Airway epithelial cell (primary cell): ENCODE data around the gene PRDM9.

GRCh38 chr5:16474483-16475388 is 9.1 kb upstream of the ZNF622 start:
- RAMPAGE, long total RNA, result no peak

DNA sequence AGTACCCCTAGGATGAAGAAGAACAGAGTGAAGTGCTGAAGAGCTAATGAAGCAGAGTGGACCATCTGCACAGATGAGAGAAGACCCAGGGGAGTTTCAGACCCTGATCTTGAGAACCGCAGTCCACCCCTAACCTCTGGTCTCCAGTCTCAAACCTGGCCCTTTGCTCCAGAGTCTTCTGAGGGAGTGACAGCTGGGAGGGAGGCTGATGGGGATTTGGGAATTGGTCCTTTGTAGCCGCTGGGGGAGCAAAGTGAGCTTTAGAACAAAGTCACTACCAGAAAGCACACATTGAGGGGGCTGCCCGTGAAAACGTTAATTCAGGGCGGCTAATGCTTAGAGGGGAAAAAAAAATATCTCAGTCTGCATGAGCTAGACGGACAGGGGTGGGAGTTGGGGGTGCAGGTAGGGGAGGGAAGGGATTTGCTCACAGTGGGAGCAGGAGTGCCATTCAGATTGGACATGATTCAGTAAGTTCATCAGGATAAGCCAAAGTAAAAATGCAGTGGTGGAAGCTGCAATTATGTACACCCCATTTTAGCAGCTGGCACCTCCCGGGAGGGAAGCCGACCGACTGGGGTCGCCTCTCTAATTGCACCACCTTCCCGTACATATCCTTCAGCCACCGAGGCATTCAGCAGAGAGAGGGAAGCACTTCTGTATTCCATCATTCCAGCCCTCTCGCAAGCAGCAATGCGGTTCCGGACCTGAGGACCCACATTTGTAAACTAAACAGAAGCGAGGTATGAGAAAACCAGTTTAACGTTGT is 123.4 kb upstream of the RETREG1 start:
- RAMPAGE, long total RNA, result no peak

DNA sequence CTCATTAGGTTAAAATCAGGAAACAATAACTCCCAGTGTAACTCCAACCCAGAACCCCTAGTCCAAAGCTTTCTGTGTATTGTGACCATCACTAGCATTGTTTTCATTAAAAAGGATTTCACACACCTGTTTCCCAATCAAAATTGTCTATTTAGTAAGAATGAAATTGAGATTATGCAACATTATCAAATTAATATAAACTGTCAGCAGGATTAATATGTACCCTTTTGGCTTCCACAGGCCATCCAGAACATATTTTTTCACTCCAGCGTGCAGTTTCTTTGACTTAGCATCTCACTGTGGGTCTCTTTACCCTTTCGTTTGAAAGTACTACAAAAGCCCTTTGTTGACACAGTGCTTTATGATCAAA is 55.0 kb downstream of the MYO10 start:
- RAMPAGE, long total RNA, result no peak

GRCh38 chr5:17069826-17070277 is 133.8 kb upstream of the MYO10 start:
- RAMPAGE, long total RNA, result no peak

GRCh38 chr5:17123666-17124000 is 93.8 kb upstream of the BASP1 start:
- RAMPAGE, long total RNA, result no peak

- RAMPAGE, long total RNA, result no peak
These were observed 11.4 kb downstream of the BASP1 start for GRCh38 chr5:17228749-17229238.

DNA sequence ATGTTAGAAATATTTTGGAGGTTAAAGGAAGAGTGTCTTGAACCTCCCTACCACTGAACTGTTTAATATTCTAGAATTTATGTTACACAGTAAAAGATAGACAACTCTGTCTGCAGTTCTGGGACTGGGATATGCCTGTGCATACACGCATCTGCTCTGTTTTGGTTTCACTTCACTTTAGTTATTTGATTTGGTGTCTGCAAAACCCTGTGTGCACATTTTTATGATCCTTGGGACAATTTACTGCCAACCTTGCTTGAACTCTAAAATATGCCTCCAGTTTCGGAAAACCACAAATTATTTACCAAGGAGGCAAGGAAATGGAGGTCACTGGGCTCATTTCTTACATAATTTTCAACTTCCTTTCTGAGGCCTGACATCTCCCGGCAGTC is 55.2 kb downstream of the H3Y2 start:
- RAMPAGE, long total RNA, result no peak

DNA sequence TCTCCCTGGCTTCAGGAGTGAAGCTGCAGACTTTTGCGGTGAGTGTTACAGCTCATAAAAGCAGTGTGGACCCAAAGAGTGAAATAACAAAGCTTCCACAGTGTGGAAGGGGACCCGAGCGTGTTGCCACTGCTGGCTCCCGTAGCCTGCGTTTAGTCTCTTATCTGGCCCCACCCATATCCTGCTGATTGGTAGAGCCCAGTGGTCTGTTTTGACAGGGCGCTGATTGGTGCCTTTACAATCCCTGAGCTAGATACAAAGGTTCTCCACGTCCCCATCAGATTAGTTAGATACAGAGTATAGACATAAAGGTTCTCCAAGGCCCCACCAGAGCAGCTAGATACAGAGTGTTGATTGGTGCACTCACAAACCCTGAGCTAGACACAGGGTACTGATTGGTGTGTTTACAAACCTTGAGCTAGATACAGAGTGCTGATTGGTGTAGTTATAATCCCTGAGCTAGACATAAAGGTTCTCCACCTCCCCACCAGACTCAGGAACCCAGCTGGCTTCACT is 845.7 kb downstream of the CDH18 start:
- RAMPAGE, long total RNA, result no peak

- RAMPAGE, long total RNA, result no peak
These were observed 628.2 kb upstream of the CDH18 start for GRCh38 chr5:20616131-20616676.

GRCh38 chr5:23027275-23027800 is 174.2 kb upstream of the CDH12 start:
- RAMPAGE, long total RNA, result no peak

- RAMPAGE, long total RNA, result no peak
These were observed at the start of gene PRDM9 for GRCh38 chr5:23506866-23507805. Gene PRDM9, plus strand, starts transcription at chr5:23507609.

DNA sequence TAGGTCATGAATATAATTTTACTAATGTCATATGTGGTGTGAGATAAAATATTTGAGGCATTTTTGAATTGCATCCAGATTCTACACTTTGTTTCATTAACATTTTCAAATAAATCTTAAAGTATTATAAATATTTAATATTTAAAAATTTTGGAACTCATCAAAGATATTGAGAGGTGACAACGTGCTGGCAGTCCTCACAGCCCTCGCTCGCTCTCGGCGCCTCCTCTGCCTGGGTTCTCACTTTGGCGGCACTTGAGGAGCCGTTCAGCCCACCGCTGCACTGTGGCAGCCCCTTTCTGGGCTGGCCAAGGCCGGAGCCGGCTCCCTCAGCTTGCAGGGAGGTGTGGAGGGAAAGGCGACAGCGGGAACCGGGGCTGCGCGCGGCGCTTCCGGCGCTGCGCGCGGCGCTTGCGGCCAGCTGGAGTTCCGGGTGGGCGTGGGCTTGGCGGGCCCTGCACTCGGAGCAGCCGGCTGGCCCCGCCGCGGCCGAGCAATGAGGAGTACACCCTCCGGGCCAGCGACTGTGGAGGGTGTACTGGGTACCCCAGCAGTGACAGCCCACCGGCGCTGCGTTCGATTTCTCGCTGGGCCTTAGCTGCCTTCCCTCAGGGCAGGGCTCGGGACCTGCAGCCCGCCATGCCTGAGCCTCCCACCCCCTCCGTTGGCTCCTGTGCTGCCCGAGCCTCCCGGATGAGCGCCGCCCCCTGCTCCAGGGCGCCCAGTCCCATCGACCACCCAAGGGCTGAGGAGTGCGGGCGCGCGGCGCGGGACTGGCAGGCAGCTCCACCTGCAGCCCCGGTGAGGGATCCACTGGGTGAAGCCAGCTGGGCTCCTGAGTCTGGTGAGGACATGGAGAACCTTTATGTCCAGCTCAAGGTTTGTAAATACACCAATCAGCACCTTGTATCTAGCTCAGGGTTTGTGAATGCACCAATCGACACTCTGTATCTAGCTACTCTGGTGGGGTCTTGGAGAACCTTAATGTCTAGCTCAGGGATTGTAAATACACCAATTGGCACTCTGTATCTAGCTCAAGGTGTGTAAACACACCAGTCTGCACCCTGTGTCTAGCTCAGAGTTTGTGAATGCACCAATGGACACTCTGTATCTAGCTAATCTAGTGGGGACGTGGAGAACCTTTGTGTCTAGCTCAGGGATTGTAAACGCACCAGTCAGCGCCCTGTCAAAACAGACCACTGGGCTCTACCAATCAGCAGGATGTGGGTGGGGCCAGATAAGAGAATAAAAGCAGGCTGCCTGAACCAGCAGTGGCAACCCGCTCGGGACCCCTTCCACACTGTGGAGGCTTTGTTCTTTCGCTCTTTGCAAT is 444.0 kb downstream of the PRDM9 start:
- RAMPAGE, long total RNA, result no peak

- RAMPAGE, long total RNA, result no peak
These were observed 134.4 kb downstream of the CDH10 start for GRCh38 chr5:24510376-24510808.

DNA sequence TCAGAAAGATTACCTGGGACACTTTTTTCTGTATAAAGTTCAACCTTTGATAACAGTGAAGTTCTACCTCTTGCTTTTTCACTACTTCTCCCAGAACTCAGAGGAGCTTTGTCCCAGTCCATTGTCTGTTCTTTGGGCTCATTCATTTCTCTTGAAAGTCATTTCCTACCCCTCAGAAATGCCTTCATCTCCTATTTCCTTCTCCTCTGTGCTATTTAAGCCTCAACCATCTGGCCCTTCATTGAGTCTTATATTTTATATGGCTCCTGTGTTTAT is 16.4 kb upstream of the CDH10 start:
- RAMPAGE, long total RNA, result no peak

DNA sequence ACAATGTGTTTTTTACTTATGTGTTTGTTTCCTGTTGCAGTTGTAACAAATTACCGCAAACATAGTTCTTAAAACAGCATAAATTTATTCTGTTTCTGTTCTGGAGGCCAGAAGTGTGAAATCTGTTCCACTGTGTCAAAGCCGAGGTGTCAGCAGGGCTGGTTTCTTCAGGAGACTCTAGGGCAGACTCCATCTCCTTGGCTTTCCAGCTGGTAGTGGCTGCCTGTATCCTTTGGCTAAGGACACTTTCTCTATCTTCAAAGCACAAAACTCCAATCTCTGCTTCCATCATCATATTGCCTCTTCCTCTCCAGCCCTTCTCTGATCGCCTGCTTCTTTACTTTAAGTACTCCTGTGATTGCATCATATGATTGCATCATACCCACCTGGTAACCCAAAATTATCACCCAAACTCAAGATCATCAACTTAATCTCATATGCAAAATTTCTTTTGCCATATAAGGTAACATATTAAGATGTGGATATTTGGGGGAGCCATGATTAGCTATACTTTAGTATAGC is 1092.7 kb upstream of the CDH6 start:
- RAMPAGE, long total RNA, result no peak

DNA sequence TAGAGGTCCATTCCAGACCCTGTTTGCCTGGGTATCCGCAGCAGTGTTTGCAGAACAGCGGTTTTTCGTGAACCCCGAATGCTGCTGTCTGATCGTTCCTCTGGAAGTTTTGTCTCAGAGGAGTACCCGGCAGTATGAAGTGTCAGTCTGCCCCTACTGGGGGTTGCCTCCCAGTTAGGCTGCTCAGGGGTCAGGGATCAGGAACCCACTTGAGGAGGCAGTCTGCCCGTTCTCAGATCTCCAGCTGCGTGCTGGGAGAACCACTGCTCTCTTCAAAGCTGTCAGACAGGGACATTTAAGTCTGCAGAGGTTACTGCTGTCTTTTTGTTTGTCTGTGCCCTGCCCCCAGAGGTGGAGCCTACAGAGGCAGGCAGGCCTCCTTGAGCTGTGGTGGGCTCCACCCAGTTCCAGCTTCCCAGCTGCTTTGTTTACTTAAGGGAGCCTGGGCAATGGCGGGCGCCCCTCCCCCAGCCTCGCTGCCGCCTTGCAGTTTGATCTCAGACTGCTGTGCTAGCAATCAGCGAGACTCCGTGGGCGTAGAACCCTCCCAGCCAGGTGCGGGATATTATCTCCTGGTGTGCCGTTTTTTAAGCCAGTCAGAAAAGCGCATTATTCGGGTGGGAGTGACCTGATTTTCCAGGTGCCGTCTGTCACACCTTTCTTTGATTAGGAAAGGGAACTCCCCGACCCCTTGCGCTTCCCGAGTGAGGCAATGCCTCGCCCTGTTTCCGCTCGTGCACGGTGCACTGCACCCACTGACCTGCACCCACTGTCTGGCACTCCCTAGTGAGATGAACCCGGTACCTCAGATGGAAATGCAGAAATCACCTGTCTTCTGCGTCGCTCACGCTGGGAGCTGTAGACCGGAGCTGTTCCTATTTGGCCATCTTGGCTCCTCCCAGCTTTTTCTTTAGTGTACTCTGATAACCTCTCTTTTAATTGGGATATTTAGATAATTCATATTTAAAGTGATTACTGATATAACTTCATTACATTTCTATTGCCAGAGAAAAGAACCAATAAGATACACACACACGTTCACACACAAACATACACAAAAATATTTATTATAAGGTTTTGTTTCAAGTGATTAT is 764.5 kb upstream of the CDH6 start:
- RAMPAGE, long total RNA, result no peak

DNA sequence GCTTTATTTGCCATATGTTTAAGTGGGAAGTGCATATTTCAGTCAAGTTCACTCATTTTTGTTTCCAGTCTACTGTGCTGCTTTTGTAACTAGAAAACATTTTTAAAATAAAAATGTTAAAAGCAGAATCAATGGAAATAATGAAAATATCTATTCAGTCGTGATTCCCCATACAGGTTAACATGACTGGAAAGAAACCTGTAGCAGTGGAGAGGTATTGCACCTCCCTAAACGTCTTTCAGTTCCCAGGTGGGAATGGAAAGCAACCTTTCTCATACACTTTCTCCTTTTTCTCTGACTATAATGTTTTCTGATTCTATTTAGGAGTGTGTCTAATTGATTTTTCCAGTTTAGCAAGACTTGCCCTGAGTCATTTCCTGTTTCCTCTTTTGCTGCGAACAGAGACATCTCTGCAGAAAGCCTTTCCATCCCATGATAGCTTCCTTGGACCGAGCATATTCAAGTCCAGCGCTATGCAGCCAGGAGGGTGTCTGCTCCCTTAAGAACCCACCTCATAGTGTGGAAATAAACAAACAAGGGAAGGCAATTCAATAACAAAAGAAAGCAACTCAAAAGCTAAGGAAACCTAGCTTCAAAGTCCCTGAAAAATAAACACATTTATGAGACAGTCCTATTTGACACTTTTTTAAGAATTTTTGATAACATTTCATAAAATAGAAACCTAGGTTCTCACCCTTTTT is 60.1 kb upstream of the CDH6 start:
- RAMPAGE, long total RNA, result no peak

DNA sequence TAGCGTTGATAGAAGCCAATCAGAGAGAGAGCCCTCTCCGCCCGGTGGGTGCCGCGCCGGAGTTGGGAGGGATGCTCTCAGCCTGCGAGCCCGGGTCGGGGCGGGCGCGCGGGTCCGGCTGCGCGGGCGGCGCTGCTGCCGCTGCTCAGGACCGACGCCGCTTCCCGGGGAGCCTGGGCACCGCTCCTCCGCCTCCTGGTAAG is 359 bp downstream of the CDH6 start:
- RAMPAGE, long total RNA, result no peak

DNA sequence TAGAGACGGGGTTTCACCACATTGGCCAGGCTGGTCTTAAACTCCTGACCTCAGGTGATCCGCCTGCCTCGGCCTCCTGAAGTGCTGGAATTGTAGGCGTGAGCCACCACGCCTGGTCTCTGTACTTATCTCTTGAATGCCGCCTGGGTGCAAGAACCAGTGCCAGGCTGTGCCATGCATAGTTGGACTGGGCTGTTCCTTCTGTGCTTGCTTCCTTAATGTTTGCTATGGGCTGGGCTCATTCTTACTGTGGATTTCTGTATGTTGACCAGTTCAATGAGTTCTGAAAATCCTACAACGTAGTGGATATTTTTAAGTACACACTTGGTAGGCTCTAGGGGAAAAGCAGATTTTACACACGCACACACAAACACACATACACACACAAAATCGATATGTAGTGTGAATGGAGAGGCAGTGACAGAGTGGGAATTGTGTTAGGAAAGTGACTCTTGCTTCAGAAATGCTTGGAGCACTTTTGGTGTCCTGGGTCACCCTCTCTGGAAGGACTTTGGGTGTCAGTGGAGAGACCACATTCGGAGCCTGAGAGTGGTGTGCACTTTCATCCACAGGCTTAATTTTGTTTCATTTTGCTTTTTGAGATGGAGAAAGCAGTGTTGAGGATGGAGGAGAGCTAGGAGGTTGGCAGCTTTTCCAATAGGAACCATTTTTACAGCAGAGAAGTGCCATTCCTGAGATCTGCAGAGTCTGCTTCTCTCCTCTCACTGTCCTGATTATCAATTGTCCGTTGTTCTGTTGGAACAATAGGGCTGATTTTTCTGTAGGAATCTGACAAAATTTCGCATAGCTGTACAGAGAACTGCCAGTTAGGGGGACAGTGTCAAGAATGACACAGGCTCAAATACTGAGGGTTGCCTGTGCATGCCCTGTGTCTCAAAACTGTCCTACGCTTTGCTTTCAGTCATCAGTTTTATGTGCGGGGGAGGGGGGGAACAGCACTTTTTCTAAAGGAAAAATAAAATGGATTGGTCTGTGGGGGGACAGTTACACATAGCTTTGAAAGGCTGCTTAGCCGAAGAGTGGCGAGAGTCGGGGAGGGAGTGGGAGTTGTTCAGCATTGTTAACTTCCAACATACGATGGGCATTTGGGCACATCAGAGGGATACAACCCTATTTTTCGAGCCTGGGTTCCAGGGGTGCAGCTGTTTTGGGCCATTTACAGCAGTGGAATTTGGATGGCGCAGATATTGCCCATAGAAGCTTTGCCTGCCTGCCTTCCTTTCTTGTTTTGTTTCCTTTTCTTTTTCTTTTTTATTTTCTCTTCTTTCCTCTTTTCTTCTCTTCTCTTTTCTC is 248.4 kb downstream of the PDZD2 start:
- RAMPAGE, long total RNA, result no peak

DNA sequence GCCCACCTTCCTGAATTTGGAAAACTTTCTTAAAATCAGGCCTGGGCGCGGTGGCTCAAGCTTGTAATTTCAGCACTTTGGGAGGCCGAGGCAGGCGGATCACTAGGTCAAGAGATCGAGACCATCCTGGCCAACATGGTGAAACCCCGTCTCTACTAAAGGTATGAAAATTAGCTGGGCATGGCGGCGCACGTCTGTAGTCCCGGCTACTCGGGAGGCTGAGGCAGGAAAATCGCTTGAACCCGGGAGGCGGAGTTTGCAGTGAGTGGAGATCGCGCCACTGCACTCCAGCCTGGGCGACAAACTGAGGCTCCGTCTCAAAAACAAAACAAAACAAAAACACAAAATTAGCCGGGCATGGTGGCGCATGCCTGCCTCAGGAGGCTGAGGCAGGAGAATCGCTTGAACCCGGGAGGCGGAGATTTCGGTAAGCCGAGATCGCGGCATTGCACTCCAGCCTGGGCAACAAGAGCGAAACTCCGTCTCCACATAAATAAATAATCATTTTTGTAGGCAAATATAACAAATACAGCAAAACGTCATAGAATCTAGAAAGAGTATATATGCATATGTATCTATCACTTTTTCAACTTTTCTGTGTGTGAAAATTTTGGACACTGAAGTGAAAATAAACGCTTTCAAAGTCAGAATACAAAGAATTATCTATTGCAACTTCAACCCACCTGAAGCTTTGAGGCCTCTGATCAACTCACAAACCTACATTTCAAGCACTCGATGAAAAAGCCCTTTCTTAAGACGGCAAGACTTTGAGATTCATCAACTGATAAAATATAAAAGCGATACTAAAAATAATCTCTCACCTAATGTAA is 1.5 kb downstream of the GOLPH3 start:
- RAMPAGE, long total RNA, result no peak